ENCODE results near the genes MED27 and CFAP77.

DNA sequence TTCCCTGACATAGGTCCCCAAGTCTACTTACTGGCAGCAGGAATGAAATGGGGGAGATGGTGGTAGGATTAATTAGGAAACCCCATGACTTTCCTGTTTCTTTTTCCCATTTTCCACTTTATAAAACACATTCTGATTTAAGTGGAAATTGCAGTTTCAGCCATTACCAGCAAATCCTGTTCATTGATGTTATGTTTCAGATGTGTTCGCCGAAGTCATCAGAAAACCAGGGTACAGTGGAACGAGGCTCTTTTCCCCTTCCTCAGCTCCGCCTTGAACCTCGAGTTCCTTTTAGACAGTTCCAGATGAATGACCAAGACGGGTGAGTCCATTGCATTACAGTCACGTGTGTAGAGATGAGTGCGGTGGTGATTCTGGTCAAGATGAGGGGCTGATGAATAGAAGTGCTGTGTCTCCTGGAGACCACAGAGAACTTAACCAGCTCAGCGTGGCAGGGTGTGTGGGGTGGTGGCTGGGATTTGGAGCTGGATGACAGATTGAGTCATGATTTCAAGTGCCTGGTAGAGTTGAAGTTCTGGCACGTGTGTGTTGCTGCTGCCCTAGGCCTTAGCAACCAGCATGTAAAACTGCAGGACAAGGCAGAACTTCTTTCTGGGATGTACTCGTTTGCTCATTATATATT, 53.1 kb downstream of the PRRC2B start:
- PRO-cap: no peak

DNA sequence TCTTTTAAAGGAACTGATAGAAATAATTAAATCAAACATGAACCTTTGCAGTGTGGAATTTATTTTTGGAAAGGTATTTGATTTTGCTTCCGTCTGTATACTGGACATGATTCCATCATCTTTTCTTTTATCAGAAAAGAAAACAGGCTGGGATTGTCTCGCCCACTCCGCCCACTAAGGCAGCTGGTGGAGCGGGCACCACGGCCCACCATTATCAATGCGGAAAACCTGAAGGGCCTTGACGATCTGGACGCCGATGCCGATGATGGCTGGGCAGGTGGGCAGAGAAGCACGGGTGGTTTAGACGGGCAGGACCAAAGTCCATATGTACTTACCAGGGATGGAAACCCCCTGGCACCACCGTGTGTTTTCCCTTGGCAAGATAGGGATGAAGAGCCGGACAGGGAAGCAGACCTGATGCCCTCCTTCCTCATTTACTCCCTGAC, 53.7 kb downstream of the PRRC2B start:
- PRO-cap: no peak

- PRO-cap: no peak
These were observed 27.5 kb upstream of the POMT1 start for GRCh38 chr9:131475129-131475736.

GRCh38 chr9:131546592-131547051, 1.3 kb downstream of the PRRT1B start:
- PRO-cap: no peak

DNA sequence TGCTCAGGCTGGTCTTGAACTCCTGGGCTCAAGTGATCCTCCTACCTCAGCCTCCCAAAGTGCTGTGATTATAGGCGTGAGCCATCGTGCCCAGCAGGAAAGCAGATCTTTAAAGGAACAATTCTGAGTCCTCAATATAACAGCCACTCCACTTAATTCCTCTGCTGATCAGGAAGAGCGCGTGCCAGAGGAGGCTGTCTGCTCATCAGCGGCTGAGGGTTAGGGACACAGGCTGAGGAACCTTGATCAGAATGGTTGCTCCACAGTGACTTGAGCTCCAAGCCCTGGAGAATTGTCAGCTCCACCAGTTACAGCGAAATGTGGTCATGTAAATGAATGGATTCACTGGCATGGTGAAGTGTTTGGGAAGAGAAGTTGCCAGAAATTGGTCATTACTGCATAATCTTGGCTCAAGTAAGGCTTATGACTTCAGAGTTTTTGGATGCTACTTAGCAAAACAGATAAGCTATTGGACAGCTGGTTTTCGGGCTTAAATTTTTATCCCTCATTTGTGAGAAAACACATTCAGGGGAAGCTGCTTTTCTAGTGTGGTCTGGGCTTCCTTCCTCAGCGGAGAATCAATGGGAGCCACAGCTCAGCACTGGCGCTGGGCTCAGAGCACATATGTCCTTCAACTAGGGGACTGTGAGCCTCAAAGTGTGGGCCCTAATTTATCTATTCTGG, 64.9 kb downstream of the PRRT1B start:
- PRO-cap: no peak

GRCh38 chr9:131621385-131622320, 76.3 kb downstream of the PRRT1B start:
- PRO-cap: no peak

- PRO-cap: no peak
These were observed 94.8 kb downstream of the RAPGEF1 start for GRCh38 chr9:131644875-131645701.

- PRO-cap: no peak
These were observed 74.8 kb downstream of the RAPGEF1 start for GRCh38 chr9:131664873-131665684.

- PRO-cap: no peak
These were observed 53.5 kb downstream of the RAPGEF1 start for GRCh38 chr9:131686275-131686860.

- PRO-cap: no peak
These were observed 47.5 kb downstream of the RAPGEF1 start for GRCh38 chr9:131692262-131692913.

DNA sequence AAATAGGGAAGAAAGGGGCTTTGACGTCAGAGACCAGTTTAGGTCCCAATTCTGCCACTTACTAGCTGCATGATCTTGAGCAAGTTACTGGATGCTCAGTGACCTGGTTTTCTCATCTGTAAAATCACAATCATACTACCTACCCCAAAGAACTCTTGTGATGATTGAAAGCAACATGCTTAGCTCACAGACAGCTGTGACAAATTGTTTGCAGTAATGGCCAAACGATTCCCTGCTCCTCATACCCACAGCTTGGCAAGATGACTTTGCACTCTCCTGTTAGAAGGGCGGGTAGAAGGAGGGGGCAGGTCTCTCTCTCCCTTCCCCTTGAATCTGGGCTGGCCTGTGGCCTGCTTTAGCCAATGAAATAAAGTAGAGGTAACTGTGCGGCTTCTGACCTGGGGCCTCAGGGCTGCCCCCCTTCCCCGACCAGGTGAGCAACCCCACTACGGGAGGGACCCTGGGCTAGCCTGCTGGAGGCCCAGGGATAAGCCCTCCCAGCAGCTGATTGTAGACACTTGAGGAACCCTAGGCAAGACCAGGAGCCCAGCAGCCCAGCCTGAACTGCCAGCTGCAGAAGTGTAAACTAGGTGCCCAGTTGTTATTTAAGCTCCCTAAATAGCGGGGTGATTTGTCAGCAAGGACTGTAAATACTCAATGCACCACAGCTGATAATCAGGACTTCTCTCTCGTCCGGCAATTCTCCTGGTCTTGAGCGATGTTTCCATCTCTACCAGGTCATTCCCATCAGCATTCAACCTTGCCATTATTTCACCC, 41.4 kb downstream of the RAPGEF1 start:
- PRO-cap: no peak

DNA sequence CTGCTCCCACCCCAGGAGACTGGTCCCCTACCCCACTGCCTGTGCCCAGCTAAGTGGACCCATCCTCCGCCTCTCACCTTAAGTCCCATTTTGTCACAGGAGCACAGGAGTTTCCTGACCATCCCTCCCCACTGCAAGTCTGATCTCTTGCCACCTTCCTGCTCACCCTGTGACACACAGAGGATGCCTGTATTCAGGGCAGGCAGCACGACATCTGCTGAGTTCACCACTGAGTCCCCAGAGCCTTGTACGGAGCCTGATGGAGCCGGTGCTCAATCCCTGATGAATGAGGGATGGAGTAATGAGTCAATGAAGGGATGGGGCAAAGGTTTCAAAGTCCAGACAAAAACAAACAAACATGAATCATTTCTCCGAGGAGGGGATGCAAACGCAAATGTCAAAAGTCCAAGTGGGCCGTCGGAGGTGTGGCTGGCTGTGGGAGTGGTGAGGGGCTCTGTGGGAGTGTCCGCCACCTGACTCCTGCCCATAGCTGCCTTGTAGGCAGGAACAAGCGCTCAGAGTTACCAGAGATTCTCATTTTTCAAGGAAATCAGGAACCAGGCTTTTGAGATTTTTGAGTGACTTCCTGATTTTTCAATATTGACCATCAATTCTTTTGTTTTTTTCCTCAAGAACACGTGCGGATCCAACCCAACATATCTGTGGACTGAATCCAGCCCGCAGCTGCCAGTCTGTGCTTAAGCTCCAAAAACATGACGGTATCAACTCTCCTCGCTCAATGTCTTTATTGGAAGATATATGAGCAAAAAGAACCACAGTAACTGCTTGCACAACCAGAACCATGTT, 4.4 kb downstream of the RAPGEF1 start:
- PRO-cap: no peak

GRCh38 chr9:131989714-131990235, 89.9 kb downstream of the MED27 start:
- PRO-cap: no peak

- PRO-cap: unidirectional peak, minus-strand start at chr9:132079867
These were observed at the start of gene MED27 for GRCh38 chr9:132078852-132080279. Gene MED27 (minus strand): TSS chr9:132079867.

DNA sequence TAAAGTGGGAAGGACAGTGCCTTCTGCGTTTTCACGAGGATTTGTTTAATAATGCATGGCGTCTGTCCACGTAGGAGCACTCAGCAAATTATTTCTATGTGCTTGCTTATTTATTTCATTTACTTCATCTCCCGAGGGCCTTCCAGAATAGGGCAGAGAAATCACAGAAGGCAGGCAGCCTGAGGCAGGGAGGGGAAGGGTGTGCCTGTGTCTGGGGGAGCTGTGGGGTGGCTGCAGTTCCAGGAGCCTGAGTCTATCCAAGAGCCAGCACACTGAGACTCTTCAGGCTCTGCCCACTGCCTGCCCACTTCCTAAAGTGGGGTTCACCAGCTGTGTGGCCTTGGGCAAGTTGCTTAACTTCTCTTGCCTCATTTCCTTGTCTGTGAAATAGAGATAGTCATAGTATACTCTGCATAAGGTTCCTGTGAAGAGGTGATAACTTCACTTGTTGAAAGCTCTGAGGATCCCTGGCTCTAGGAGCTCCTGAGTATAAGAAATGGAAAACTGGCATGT, 55.3 kb downstream of the NTNG2 start:
- PRO-cap: no peak

DNA sequence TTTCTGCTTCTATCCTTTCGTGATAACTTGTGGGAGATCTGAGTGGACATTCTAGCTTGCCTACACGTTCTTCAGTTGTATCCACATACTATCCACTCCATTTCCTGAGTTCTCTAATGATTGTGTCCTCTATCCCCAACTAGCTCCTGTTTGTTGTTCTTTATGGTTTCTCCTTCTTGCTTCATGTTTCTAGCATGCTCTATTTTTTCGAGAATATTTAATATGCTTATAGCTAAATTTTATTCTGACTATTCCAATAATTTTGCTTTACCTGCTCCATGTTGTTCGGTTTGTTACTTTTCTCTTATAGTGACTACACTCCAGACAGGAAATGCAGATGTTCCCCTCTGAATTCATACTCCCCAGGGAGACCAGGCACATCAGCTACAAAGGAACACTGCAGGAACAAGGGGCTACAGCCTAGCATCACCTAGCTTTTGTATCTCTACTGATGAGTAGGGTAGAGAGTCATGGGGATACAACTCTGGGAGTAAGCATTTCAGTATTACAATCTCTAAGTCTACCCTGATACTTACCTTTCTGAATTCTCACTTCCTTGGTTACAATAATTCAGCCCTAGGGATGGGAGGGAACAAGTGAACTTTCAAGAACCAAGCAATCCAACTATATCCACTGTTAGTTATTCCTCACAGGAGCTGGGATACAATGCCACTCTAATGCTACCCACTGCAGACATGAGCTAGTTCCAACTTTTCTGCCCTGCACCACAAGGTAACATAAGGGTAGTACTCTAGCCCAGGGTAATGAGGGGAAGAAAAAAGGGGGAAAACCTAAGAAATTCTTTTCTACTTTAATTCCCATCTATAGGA, 36.5 kb downstream of the SETX start:
- PRO-cap: no peak

- PRO-cap: unidirectional peak, plus-strand start at chr9:132410211
These were observed at the start of gene CFAP77 for GRCh38 chr9:132409833-132410483. Gene CFAP77 (plus strand): TSS chr9:132410211.

DNA sequence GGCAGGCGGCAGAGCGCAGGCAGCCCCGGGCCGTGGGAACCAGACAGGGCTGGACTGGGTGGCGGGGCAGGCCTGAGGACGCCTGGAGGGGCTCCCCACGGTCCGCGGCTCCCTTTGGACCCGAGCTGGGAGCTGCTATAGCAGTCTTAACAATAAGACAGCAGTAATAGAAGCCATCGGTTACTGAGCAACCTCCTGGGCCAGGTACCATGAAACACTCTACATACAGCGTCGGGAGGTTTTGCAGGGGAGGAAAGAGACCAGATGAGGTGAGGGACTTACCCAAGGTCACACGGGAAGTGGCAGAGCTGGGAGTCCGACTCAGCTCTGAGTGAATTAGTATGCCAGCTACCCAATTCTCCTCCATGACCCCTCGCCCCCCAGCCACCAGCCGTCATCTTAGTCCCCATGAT, 77.0 kb downstream of the CFAP77 start:
- PRO-cap: no peak

GRCh38 chr9:132548282-132548812, 34.1 kb upstream of the BARHL1 start:
- PRO-cap: no peak

- PRO-cap: no peak
These were observed 21.7 kb upstream of the BARHL1 start for GRCh38 chr9:132560521-132561260.

Measured in sternocleidomastoid (tissue), 1 donor.